Ureter (tissue), 1 donor: ENCODE measurements around a stretch of chr9.

DNA sequence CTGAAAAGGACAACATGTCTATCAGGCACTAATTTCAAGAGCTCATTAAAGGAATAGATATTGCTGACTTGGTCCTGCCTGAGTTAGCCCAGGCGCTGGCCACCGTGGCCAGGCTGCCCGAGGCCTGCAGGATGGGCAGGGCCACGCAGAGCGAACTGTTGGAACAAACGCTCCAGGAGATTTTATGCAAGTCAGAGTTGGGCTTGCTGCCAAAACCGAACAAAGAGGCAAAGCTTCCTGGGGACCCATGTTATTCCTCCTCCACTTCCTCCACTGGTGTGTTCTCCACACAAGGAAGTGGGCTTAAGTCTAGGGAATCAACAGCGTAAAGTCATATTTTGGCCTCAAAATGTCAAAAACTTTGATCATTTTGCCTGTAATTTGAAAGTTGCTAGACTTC, 72.7 kb downstream of the PTPDC1 start:
- PRO-cap = no peak

- PRO-cap = bidirectional peak, plus-strand start at chr9:94166258, minus-strand start at chr9:94165949; bidirectional peak, plus-strand start at chr9:94166502, minus-strand start at chr9:94166427; bidirectional peak, plus-strand start at chr9:94166862, minus-strand start at chr9:94166673
Observed at GRCh38 chr9:94166068-94166698, 81.9 kb downstream of the PTPDC1 start.

DNA sequence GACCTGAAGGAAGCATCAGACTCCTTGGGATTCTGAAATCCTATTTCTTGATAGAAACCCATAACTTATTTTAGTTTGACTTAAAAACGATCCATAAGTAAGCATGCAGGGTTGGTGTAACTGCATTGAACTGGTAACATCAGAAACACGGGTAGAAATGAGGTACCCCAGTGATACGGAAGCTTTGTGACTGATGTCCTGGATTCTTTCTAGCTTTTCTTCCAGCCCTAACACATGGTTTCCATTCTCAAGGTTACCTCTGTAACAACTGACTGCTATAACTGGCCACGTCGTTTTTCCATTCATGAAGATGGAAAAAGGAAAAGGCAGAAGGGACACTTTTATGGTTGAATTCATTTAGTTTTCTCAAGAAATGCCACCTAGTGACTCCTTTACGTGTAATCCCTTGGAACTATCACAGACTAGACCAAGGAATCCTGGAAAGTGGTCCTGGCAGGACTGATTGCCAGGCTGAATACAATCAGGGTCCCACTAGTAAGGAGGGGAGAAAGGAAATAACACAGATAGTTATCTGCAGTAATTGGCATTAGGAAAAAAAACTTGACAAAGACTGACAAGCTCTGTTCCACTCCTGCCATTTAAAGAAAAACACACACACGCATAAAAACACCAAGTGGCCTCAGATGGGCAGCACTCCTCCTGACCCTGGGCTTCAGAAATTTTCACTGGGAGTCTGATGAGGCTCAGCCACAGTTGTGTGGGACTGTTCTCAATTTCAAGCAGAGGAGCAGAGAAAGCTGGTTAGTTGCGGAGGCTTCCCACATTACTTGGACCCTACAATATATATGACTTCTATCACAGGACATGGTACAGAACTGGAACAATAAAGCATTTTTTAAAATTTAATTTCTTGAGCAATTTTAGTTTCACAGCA, 77.5 kb upstream of the ZNF169 start:
- PRO-cap = no peak

DNA sequence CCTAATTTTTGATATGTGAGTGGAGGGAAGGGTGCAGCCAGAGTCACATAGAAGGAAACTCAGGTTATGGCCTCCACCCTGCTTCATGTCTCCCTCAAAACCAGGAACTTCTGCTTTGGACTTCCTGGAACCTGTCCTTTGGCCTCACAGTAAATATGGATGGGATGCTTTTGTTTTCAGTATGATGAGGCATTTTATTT, 19.0 kb downstream of the ZNF169 start:
- PRO-cap = no peak

GRCh38 chr9:94449691-94450335, 75.4 kb downstream of the MFSD14B start:
- PRO-cap = no peak

- PRO-cap = no peak
Observed at GRCh38 chr9:94600155-94600728, 6.6 kb upstream of the FBP2 start.

DNA sequence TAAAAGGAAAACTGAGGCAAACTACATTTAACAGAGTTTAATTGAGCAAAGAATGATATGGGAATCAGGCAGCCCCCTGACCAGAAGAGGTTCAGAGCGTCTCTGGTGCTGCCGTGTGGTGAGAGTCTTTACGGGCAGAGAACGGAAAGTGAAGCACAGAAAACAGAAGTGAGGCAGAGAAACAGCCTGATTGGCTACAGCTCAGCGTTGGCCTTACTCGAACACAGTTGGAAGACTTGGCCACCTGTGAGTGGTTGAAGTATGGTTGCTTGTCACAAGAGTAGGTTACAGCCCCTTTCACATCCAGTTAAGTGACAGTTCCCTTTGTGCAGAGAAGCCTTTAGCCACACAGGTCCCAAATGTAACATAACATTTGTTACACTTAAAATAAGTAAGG, 16.9 kb upstream of the FBP1 start:
- PRO-cap = no peak

DNA sequence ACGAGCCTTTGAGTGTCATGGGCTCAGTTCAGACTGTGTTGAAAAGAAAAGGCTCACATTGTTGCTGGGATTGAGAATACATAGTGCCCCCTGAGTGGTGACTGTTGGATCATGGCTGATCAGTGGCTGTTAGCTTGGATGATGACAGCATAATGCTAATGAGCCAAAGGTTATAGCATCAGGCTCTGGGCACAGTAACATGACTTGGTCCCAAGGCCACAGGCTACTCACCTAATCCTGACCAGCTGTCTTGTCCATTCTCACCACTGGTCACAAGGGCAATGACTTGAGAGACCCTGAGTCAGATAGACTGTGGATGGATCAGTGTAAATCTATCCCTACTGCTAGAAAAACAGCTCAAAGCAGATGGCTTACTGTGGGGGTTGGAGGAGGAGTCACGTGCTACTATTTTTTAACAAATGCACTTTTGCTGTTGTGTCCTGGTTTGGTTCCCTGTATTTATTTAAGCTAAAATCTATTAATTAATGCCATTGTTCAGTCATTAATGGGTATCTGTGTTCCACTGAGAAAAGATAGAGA, 74.8 kb downstream of the AOPEP start:
- PRO-cap = no peak

DNA sequence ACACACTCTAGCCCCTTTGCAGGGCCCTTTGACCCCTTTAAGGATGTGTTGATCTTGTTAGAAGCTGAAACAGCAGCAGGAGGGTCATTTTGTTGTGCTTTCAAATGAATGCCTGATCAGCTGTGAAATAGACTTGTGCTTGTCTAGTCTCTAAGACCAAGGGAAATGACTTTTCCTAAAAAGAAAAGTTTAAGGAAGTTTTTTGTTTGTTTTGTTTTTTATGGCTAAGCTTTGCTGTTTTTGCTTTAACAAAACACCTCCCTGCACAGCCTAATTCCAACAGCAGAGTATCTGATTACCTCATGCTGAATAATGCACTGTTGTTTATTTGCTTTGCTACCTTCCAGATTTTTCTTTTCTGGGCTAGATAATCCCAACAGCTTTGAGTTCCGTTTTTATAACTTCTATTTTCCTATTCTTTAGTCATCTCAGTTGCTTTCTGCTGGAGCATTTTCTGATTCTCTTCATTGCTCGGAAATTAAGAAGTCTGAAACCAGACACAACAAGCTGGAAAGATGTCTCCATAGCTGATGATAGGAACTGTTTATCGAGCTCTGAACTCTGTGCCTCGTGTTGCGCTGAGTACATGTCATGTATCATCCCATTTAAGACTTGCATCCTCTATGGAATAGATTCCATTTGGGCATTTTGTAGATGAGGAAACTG, 95.8 kb downstream of the AOPEP start:
- PRO-cap = no peak

DNA sequence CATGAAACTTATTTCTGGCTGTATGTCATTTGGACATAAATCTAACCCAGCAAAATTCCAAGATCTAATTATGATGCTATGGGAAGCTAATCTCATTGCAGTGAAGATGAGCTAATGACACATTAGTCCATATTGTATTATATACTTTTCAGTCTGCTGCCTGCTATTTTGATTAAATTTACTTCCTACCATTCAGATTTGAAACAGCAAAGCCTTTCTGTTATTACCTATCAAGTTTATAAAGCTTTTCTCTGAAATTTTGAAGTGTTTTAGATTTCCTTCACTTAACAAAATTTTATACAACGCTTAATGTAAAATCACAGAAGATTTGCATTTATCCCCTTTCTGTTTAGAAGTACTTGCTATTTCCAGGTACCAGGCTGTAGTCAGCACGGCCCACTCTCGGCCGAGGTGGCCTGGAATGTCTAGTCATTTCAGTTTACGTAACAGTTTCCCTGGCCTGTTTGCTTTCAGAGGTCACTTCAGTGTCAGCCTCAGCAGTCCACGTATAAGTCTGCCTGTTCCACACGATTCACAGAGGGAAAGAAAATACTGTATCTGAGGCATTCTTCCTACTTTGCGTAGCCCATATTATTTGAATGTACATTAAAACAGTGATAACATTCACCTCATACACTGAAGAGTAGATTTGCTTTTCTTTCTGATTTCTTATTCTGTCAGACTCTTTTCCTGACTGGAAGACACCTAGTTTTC, 140.6 kb downstream of the AOPEP start:
- PRO-cap = no peak

- PRO-cap = no peak
Observed at GRCh38 chr9:94870812-94871518, 144.5 kb downstream of the AOPEP start.

DNA sequence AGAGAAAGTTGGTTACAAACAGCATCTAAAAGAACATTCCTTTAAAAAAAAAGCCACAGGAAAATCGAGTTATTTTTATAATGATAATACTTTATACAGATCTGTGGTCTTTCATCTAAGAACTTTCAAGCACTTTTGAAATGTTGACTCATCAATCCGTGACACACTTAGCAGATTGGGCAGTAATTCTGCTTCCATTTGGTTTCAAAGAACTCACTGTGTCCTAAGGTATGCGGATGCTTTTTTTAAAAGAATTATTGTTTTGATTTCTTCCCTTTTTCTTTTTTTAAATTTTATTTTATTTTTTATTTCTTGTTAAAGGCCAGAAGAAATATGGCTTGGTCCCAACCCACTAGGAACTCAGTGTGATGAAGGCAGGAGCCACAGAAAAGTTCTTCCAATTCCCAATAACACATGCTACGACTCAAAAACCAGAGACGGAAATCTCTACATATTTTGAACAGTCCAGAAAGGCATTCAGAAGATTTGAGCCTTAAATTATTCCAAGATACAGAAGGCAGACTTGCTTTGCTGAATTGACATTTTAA, 147.9 kb downstream of the AOPEP start:
- PRO-cap = no peak

DNA sequence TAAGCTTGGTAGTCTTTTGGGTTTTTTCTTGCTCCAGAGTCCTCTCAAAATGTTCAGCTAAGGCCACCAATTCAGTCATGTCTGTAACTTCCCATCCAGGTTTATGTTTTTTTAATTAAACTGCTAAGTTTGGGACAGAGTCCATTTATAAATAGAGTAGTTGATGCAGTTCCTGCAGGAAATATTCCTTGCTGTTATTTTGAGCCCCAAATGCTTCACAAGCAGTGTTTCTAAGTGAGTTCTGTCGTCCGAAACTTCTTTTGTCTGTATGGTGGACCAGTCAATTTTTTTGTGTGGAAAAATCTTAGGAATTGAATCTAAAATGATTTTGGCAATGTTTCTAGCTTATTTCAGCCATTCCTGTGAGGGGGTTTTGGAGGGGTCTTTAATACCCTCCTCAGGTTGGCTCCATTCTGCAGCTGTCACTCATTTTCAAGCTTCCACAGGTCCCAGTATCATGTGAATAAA, 155.0 kb downstream of the AOPEP start:
- PRO-cap = no peak

DNA sequence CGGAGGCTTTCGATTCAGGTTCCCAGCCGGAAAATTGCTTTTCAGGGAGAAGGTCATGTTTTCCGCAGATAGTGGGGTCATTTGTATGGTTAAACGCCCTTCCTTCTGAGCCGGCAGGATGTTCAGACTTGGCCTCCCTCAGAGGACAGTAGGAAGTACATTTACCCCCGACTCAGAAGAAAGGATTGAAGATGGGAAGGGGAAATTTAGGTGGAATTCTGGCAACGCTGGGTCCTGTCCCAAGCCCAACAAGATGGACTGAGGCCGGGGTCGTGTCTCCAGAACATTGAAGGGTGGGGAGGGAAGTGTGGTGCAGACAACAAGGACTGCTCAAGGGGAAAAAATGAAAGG, 195.2 kb downstream of the AOPEP start:
- PRO-cap = no peak

DNA sequence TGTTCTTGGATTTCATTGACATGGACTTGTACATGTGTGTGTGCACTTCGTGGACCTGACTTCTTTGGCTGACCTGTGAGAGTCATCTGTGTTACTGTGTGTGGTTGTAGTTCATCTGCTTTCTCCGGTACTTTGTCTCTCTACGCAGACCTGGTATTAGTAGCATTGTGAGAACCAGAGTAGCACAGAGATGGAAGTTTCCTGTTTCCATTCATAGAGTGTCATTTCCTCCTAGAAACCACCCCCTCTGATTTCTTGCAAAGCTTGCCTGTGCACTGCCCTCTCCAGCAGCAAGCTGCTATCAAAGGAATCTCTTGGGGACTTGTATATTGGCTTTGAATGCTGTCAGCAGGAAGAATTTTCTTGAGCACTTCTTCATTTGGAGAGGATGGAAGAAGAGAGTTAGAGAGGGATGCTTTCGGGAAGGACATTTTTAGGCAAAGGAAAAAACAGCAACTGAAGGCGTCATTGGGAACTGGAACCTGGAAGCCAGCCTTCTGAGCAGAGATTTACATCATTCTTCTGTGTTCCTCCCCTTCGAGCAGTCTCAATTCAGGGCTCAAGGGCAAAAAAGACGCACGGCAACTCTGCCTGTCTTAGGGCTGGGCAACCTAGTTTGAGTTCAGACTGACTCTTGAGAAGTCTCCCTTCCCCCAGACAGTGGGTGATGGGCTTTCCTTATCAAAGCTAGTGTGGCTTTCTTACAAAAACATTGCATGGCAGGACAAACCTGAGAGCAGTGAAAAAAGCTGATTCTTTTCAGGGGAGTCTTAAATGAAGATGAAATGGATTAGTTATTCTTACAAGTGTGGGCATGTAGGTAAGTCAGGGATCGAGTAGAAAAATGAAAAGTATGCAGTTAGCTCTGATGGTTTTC, 226.2 kb downstream of the AOPEP start:
- PRO-cap = unidirectional peak, plus-strand start at position 550 of the sequence

DNA sequence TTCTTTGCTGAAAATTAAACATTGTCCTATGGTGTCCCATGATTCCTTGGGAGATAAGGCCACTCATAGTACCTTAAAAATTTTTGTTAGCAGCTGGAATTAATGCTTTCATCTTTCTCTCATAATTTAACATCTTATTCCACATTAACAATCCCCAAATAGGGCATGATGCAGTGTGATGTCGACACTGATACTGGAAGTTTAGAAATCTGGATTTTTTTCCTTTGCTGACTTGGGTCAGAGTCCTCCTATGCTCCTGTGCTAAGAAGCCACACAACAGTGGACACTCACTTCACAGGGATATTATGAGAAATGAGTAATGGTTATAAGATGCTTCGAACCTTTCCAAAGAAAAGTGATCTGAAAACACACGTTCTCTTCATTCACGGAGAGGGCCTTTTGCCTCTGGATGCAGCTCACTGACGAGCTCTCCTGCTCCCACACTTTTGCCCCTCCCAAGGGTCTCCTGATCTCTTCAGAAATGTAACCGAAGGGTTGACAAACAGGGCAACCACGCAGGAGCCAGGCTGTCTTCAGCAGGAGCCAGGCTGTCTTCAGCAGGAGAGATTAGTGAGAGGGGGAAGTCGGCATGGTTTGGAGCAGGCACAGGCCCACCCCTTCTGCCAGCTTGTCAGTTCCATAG, 247.7 kb downstream of the AOPEP start:
- PRO-cap = no peak

GRCh38 chr9:94994798-94995695, 268.5 kb downstream of the AOPEP start:
- PRO-cap = no peak

DNA sequence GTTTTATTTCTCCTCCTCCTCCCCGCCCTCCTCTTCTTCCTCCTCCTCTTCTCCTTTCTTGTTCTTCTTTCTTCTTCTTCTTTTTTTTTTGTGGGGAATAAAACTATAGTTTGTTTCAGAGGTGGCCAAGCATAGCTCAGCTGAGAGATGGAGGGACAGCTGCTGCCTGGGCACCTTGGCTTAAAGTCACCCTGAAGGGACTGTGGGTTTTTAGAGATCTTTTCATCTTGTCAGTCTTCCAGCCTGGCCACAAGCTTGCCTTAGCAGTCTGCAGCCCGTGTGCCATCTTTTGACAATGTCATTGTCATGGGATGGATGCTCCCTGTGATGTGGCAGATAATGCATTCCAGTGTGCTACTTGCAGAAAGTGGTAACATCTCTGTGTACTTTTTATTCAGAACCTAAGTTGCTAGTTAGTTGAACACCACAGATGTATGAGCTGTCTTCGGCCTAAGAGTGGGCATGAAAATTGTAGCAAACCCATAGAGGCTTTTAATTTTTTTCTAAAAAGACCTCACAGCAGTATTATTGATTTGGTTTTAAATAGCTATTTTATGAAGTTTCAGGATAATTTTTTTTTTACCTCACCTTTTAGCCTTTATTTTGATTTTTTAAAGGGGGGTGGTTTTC, 280.8 kb downstream of the FANCC start:
- PRO-cap = no peak

- PRO-cap = no peak
Observed at GRCh38 chr9:95037921-95038261, 279.6 kb downstream of the FANCC start.

GRCh38 chr9:95039320-95039632, 278.2 kb downstream of the FANCC start:
- PRO-cap = no peak